ENCODE measurements around a stretch of chr10.

DNA sequence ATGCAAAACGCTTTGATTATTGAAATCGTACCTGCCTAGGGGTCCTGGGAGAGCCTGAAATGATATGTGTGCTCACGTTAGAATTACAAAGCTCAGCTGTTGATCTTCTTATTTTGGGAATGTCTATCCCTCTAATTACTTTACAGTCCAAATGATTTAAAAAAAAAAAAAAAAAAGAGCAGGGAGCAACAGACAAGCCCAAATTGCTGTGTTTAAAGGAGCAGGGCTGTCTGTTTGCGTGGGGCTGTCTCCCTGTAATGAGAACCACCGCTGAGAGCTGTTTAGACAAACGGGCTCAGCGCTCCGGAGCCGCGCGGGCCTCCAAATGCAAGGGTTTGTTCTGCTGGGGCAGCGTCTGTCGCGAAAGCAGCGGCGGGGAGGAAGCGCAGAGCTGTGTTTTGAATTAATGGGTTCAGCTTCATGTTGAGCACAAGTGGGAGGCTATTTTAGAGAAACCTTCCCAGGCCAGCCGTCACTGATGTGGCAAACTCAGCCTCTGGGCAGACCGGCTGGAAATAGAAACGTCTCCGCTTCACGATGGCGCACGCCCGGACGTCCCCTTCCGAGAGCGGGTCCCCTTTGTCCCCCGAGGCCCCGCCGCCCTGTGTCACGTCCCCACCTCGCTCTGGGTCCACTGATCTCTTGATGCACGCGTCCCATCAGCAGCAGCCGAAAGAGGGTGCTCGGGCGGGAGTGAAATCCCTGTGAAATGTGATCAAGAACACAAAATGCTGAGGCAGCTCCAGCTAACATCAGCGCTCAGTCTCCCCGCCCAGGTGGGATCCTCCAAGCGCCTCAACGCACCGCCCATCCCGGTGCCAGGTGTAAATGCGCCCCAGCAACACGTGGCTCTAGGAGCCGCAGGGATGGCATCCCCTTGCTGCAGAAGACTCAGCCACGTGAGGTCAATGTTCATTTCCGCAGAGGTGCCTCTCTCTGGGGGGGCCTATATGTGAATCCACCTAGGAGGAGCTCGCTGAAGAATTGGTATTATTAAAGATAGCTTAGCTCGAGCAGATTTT is 44.8 kb downstream of the BAMBI start:
- RAMPAGE, long total RNA = no peak
- RRBS = no CpG with 5 or more reads among the region's 51 CpGs

DNA sequence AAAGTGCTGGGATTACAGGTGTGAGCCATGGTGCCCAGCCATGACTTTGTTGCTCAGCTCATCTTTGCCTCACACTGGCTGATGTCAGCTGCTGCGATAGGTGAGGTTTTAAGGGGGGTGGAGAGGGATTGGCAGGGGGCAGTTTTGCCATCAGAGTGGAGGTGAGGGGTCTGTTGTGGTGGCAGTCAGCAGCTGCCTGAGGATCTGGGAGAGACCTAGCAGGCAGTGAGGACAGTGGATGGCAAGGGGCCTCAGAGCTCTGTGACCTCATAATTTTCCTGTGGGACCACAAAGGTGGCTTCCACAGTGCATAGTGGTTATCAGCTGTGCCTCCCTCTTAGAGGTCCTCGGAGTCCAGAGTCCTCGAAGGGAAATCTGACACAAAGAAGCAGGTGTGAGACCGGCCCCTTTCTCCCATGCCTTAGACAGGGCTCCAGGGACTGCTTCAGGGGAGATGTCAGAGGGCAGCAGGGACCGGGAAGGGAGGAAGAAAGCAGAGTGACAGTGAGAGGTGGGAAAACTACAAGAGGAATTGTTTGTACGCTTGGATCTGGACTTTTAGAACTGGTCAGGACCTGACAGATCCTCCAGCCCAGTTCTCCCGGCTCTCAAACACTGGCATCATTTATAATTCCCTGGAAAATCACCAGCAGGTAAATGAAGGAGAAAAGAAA is 66.2 kb downstream of the BAMBI start:
- RAMPAGE, long total RNA = no peak
- RRBS = 33% methylated on average over 2 of the region's 7 CpGs

- RAMPAGE, long total RNA = no peak
- RRBS = no CpG with 5 or more reads among the region's 11 CpGs
Measured at GRCh38 chr10:28808091-28808629, 130.8 kb downstream of the BAMBI start.

DNA sequence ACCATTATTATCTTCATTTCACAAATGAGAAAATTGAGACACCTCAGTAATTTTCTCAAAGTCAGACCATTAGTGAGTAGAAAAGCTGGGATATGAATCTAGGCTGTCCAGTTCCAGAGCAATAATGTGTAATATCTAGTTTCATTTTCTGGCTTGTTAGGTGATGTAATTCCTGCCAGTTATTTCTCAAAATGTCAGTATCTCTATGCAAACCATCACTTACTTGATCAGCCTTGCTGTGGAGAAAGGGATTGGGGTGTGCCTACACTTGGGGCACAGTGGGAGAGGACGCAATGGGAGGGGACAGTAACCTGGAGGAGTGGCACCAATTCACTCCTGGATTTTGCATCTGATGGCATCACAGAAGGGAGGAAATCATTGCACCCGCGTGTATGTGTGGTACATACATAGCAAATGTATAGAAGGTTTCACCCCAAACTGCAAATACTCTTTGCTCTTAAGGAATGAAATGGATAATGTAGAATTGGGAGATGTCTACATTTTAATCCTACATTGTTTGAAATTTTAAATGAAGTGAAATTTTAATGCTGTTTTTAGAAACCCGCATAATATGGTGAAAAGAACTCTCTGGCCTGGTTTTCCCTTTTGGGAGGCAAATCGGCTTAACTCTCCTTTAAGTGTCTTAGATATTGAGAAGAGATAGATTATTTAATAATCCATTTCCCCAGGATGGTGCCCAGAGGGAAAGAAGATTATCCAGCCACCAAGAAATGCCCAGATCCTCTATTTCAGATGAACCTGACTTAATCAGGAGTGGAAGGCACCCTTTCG is 157.7 kb downstream of the LYZL1 start:
- RAMPAGE, long total RNA = no peak
- RRBS = no CpG with 5 or more reads among the region's 6 CpGs

DNA sequence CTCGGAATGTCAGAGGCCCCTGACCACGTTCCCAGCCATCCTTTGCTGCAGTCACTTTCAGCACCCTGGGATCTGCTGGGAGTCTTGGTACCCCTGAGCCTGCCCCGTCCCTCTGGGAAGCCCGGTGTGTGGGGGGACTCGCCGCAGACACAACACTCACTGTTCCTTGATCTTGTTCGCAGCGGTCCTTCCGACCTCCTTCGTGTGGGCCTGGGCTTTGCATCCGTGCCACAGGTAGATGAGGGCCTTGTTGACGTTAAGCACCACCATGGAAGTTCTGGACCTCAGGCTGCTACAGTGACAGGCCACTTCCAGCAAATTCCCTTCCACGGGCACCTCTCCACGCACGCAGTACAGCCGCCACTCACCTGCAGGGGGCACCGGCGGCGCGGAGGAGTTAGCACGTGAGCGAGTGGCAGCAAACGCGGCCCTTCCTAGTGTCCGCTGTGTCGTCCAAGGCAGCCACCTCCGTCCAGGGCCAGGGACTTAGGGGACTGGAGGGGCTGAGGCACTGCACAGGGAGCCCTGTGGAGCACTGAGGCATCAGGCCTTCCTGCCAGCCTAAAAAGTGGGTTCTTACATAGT is 164.6 kb downstream of the SVIL start:
- RAMPAGE, long total RNA = no peak
- RRBS = no CpG with 5 or more reads among the region's 27 CpGs

DNA sequence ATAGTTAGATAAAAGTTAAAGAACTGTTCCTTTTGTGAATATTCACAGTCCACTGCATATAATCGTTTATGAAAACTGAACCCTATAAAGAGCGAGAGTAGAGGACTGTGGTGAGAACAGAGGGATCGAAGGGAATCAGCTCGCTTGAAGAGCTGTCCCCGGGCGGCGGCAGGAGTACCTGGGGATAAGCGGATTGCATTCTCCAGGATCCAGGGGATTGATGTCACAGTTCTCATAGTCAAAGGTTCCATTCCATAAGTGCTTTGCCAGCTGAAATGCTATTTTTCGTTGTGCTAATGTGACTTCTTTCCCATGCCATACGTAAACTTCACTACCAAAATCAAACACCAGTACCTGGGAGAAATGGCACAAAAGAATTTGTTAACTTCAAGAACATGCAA is 150.3 kb downstream of the SVIL start:
- RAMPAGE, long total RNA = no peak
- RRBS = no CpG with 5 or more reads among the region's 10 CpGs

GRCh38 chr10:29601808-29602399 is 32.9 kb downstream of the SVIL start:
- RAMPAGE, long total RNA = no peak
- RRBS = no CpG with 5 or more reads among the region's 6 CpGs

- RAMPAGE, long total RNA = no peak
- RRBS = no CpG with 5 or more reads among the region's 6 CpGs
Measured at GRCh38 chr10:29607470-29608042, 27.2 kb downstream of the SVIL start.

GRCh38 chr10:29619003-29619866 is 15.5 kb downstream of the SVIL start:
- RAMPAGE, long total RNA = no peak
- RRBS = no CpG with 5 or more reads among the region's 13 CpGs

- RAMPAGE, long total RNA = no peak
- RRBS = no CpG with 5 or more reads among the region's 11 CpGs
Measured at GRCh38 chr10:29621057-29621842, 13.5 kb downstream of the SVIL start.

DNA sequence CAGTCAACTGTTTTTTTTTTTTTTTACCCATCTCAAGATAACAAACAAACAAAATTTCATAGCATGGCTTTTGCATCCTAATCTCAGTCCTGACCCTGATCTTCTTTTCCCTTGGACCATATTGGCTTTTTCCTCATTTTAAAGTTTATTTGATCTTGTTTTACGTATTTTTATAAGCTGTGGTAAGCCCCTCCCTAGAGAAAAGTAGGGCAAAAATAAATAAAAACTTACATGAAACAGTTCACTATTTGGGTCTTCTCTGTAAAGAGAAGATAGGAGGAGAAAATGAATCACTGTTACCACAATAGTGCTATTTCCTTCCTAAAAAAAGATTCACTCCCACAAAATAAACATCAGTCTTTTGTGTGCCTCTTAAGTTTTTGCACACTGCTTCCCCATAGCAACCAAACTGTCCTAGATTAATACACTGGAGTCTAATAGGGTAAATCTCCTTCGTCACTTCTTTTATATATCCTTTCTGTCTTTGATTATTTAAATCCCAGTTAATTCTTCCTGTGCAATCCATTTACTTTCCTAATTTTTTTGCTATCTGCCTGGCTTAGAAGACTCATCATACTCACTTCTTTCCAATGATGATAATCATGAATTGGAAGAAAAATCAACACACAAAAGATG is 1.4 kb upstream of the SVIL start:
- RAMPAGE, long total RNA = no peak
- RRBS = no CpG with 5 or more reads among the region's 2 CpGs

GRCh38 chr10:29860106-29860441 is 199.3 kb downstream of the JCAD start:
- RAMPAGE, long total RNA = no peak
- RRBS = no CpG with 5 or more reads among the region's 8 CpGs

DNA sequence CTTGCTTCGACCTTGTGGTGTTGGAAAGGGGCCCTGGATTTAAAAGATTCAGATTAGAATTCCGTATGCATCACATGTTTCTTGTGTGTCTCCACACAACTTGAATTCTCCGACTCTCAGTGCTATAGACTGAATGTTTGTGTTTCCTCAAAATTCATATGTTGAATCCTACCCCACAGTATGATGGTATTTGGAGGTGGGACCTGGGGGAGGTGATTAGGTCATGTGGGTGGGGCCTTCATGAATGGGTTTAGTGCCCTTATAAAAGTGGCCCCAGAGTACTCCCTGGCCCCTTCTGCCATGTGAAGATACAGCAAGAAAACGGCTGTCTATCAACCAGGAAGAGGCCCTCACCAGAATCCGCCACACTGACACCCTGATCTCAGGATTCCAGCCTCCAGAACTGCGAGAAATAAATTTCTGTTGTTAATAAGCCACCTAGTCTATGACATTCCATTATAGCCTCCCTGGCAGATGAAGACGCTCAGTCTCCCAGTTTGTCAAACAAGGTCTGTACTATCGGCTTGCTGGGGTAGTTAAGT is 100.5 kb downstream of the JCAD start:
- RAMPAGE, long total RNA = no peak
- RRBS = no CpG with 5 or more reads among the region's 8 CpGs

DNA sequence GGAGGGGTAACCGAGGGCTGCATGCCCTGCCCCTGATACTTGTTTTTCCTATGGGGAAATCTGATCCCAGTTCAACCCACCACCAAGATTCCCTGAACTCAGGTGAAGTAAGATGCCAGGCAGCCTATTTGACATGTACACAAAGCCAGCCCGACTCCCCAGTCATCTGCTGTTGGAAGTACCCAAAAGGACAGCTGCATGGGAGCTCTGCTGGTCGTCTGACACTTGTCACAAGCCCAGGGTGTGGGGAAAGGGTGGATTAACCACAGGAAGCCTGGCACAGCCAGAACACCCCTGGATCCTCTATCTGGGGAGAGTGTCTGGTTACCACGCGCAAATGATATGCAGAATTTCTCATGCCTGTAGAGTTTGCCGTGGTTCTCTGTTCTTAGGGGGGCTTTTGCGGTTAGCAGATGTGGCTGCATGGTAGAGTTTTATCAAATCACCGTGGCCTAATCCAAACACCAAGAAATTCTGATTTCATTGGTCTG is 62.8 kb downstream of the JCAD start:
- RAMPAGE, long total RNA = no peak
- RRBS = no CpG with 5 or more reads among the region's 8 CpGs

DNA sequence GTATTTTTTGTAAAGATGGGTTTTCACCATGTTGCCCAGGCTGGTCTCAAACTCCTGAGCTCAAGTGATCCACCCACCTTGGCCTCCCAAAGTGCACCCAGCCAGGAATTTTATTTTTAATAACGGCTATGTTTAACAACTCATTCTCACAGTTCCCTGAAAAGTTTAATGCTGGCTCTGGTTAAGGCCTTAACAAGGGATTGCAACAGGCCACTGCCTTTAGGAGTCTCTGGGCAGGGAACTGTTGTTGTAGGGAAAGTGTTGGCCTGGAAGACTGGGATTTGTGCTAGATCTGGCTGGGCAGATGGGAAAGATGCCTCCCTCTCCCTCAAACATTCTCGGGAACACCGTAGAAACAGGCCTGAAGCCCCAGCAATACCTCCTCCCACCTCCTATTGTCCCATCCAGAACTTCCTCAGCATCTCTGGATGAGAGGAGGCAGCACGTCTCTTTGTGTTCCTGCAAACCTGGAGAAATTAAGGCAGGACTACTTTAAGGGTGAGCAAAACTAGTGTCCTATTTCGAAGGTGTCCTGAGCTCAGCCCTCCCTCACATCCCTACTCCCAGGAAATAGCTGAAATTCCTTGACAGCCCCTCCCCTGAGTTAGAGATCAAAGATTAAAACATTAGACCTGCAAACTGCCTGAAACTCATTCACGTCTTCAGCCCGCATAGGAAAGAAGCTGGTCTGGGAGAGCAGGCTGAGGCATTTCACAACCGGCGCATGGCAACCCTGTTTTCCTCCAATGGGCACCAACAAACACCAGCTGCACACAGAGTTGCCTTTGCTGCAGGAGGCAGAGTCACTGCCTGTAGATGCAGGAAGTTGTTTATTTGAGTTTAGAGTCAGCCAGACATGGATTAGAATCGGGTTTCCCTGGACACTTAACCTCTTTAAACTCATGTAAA is 10.9 kb upstream of the MAP3K8 start:
- RAMPAGE, long total RNA = no peak
- RRBS = no CpG with 5 or more reads among the region's 10 CpGs

DNA sequence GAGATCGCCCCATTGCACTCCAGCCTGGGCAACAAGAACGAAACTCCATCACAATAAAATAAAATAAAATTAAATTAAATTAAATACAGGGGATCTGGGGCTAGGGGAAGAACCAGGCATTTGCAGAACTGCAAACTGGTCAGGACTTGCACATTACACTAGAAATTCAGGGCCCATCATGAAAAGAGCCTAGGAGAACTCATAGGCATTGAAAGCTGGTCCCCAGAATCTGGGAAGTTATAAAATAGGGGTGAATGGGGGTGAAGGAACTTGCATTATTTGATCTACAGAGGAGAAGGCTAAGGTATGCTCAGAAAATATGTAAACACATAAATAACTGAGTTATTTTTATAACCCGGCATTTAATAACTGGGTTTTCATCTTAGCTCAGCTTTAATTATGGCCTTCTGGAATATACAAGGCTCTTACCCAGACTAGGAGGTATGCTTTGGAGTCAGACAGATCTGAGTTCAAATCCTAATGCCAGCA is 10.5 kb downstream of the MAP3K8 start:
- RAMPAGE, long total RNA = no peak
- RRBS = no CpG with 5 or more reads among the region's 3 CpGs

GRCh38 chr10:30587360-30587932 is 42.1 kb downstream of the LYZL2 start:
- RAMPAGE, long total RNA = no peak
- RRBS = no CpG with 5 or more reads among the region's 8 CpGs

DNA sequence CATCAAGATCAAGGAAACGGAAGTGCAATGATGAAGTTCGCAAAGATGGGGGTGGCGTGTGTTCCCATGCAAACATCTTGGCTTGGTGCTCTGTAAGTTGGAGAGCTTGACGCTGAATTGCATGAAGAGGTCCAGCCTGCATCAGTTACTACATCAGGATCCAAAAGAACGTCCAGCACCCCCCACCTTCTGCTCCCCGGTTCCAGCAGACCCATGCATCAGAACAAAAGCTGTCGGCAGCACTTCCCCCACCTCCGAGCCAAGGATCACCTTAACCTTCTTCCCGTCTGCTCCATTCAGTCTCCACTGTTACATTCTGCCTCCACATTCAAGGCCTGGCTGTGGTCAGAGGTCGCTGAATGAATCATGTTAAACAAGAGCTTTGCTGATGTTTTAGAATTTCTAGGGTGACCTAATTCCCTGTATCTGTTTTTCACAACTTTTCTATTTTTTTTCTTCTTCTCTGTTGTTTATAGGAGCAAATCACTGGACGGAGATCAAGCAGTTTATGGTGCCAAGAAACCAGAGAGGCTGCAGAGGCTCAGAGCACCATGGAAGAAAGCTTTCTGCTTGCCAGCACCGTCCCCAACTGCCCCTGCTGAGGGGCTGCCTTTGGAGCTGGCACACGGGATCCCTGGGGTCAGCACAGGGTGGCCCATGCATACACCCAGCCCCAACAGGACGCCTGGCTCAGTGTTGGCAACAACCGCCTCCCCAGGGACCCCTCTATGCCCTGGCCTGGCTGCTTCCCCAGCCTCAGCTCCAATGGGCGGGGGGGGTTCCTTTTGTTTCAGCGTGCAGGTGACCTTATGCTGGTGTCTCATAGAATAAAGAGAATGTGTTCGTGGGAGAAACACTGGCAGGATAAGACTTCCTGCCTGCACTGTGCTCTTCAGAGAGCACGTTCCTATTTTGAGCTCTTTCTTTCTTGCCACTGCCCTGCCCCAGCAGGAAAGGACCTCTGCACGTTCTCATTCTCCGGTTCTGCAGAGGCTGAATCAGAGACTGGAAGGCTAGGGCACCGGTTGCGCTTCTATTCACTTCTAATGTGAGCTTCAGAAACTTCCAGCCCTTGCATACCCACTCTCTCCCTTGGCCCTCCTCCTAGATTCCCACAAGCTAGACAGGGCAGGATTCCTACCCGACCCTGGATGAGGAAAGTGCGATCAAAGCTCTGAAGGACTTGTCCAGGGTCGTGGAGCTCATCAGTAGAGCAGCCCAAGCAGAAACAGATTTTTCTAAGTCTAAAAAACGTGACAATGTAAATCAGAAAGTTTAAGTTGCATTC is 182.7 kb upstream of the LYZL2 start:
- RAMPAGE, long total RNA = no peak
- RRBS = no CpG with 5 or more reads among the region's 27 CpGs

GRCh38 chr10:30818669-30819392 is 189.3 kb upstream of the LYZL2 start:
- RAMPAGE, long total RNA = no peak
- RRBS = no CpG with 5 or more reads among the region's 26 CpGs

DNA sequence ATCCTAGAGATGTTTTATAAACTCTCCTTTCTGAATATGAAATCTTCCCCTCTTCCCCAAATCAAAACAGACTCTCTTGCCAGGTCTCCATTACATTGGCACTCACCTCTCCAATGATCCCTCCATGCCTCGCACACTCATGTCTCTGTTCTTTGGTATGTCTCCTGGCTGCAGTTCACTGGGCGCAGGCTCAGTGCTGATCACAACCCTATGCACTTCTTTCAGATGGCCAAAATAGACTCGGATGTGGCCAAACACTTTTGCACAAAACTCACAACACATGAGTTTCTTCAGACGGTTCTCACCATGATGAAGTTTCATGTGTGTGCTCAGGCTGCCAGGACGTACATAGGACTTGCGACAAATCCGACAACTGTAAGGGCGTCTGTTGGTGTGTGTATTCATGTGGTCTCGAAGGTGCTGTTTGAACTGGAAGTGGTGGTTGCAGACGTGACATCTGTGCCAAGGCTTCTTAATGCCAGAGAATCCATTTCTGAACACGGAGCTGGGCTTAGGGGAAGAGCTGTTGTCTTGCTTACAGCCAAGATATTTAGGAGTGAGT is 183.2 kb downstream of the ZNF438 start:
- RAMPAGE, long total RNA = no peak
- RRBS = no CpG with 5 or more reads among the region's 11 CpGs

All from epithelial cell of alveolus of lung (primary cell).